Tongue (tissue), 2 donors: ENCODE data around the gene PPA2.

GRCh38 chr4:101184618-101185111 is 162.7 kb downstream of the PPP3CA start:
- RAMPAGE, long total RNA = no peak

- RAMPAGE, long total RNA = no peak
Measured at GRCh38 chr4:101262668-101263250, 84.6 kb downstream of the PPP3CA start.

- RAMPAGE, long total RNA = no peak
Measured at GRCh38 chr4:101276533-101276978, 70.8 kb downstream of the PPP3CA start.

DNA sequence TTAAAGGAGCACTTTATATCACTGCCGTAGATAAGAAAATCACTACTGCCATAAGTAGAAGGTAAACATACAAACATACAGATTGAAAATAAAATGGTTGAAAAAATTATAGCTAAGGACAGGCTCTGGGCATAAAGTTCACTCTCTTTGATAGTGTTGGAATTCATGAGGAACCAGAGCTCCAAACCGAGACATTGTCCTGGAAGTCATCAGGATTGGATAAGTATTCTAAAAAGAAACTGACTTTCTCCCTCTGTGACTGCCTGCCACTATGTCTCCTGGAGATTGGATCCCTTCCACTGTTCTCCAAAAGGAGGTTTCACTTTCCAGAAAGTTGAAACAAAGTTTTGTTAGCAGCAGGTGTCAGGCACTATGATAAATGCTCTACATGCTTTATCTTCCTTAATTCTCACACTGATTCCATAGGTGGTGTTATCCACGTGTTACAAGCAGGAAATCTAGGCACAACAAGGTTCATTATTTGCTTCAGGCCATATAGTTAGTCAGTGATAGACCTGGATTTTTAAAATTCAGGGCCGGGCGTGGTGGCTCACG is 16.8 kb downstream of the BANK1 start:
- RAMPAGE, long total RNA = no peak

GRCh38 chr4:102687185-102688192 is 73.3 kb downstream of the MANBA start:
- RAMPAGE, long total RNA = no peak

DNA sequence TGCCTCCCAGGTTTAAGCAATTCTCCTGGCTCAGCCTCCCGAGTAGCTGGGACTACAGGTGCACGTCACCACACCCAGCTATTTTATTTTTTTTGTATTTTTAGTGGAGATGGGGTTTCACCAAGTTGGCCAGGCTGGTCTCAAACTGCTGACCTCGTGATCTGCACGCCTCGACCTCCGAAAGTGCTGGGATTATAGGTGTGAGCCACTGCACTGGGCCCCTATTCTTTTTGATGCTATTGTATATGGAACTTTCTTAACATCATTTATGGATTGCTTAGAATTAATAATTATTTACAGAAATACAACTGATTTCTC is 29.9 kb upstream of the MANBA start:
- RAMPAGE, long total RNA = no peak

DNA sequence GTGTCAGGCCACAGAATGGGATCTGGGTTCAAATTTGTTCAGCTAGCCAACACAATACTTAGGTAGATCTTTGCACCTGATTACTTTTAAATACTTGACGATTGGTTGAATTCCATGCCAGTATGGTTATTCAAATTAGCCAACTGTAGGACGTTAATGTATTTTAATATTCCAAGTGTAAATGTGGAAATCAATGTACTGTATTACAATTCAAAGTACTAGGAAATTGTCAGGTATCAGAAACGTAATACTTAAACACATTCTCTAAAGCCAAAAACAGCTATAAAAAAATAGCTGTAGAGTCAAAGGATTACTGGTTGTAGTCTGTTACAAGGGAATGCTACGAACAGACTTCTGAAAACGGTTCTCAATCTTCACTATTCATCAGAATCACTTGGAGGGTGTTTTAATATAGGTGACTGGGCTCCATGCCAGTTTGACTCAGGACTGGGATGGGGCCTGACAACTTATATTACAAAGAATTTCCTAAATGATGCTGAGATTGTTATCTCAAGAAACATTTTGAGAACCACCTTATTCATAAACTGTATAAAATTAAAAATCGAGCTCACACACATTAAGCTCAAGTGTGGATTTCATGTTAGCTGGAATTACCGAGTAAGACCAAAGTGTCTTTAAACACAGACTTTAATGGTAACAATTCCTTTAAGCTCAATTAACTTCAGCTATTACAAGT is 33.1 kb upstream of the MANBA start:
- RAMPAGE, long total RNA = no peak

- RAMPAGE, long total RNA = no peak
Measured at GRCh38 chr4:102868567-102868934, 241 bp upstream of the CISD2 start.

- RAMPAGE, long total RNA = no peak
Measured at GRCh38 chr4:103018760-103019354, 648 bp downstream of the SLC9B1 start.

DNA sequence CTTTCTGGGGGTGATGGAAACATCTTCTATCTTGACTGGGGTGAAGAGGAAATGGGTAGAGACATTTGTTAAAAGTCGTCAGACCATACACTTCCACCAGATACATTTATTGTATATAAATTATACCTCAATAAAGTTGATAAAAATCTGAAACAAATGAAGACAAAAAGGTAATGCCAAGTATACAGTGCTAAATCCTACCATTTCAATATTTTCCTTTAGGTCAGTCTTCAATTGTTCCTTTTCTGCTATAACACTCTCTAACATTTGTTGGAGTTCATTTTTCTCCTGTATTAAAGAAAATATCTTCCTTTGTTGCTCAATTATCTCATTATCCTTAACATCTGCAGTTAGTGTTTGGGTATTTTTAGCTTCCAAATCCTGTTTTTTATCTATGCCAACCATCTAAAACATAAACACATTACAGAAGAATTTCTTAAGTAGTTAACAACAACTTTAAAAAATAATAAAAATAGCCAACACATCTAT is 45.3 kb downstream of the CENPE start:
- RAMPAGE, long total RNA = no peak

DNA sequence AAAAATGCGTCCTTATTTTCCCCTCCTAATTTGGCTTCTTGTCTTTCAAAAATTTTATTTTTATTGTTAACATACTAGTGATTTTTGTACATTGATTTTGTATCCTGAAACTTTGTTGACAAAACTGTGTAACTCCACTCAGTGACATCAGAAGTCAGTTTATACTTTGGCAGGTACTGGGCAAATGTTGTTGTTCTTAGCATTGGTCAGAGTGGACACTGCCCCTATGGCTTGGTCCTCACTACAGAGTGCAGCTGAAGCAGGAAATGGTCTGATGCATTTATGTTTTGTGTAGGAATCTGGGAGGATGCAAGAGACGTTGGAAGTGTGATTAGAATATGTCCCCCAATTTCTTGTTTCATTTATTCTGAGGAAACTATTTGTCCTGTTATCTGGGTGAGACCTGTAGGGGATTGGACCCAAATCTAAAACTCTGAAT is 205.5 kb upstream of the CENPE start:
- RAMPAGE, long total RNA = no peak

DNA sequence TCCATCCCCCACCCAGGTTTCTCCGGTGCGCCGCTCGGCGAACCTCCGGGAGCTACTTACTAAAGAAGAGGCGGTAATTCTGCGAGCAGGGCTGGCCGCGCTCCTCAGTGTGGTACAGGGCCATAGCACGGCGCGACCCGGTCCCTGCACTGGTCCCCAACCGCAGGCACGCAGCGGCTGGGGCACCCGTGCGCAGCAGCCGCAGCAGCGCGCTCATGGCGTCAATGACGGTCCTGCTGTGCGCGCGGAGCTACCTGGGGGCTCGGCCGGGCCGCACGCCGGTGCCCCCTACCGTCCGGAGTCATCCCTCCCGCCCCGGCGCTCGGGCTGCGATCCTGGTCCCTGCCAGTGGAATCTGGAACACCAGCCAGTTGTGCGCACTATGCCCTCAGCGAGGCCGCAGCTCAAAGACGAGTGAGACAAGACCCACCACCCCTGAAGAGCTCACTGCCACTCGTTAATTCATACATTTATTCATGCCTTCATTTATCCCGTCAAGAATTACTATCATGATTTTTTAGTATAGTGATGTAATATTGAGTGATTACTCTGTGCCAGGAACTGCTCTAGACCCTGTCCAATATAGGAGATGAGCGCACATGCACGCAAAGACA is at the start of gene PPA2:
Gene PPA2, minus strand, starts transcription at position 229 of the 614 bp plus-strand sequence.
- RAMPAGE, long total RNA = no peak

DNA sequence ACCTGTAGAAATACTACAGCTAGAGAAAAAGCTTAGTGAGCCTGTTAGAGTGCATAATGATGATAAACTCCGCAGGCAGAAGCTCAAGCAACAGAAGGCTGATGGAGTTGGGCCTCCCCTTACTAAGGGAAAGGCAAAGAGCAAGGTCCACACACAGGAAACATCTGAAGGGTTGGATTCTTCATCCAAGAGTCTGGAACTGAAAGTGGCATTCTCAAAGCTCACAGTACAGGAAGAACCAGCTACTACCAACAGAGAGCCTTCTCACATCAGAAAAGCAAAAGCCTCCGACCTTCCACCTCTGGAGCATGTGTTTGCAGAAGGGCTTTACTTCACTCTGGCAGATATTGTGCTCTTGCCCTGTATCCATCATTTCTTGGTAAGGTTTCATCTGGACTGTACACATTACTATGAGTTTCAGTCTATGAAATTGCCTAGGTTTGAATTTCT is 10.6 kb downstream of the GSTCD start:
- RAMPAGE, long total RNA = no peak

DNA sequence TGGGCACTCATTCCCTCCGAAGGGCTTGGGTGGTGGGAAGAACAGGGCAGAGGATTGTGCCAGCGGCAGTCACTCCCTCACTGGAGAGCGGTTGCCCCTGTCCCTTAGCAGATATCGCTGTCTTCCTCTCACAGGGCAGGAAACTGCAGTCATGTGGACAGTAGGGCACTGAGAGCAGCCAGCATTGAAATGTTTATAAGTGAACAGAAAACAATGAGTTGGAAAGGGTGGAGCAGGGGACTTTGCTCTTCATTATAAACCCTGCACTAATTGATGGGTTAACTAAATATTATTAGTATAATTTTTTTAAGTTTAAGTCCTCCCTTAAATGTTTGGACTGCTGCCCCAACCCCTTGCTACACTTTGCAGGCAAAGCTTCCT is 24.6 kb upstream of the SGMS2 start:
- RAMPAGE, long total RNA = no peak

GRCh38 chr4:107977533-107977915 is 12.2 kb upstream of the HADH start:
- RAMPAGE, long total RNA = no peak

GRCh38 chr4:107997076-107997894 is 7.6 kb downstream of the HADH start:
- RAMPAGE, long total RNA = no peak

- RAMPAGE, long total RNA = no peak
Measured at GRCh38 chr4:108029194-108029822, 39.6 kb downstream of the HADH start.

- RAMPAGE, long total RNA = no peak
Measured at GRCh38 chr4:108045563-108046273, 56.0 kb downstream of the HADH start.

GRCh38 chr4:108171195-108171829 is 2.6 kb upstream of the LEF1 start:
- RAMPAGE, long total RNA = no peak

DNA sequence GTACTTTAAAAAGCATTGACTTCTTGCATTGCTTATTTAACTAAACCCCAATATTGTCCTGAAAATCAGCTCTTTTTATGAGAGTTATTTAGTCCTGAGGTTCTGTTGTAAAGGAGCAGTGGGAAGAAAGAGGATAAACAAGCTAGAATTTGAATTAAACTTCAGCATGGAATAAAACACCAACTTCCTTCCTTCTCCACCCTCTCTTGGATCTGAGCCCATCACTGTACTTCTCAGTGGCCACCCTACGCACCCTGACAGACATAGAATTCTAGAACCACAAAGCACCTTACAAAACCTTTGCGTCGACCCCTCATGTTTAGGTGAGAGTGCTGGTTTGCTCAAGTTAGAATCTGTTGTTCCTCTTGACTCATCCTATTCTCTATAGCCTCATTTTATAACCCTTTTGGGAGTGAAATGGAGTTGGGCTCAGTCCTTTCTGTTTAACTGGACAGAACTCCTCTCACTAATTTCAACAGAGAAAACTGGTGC is 84.6 kb upstream of the RPL34 start:
- RAMPAGE, long total RNA = no peak